Iris pigment epithelial cell (primary cell): Measurements from ENCODE around the genes C5AR2, MEIS3 and ODAD1.

GRCh38 chr19:47157027-47157940 is 26.6 kb downstream of the SAE1 start:
- RRBS, result no CpG with 5 or more reads among the region's 13 CpGs

DNA sequence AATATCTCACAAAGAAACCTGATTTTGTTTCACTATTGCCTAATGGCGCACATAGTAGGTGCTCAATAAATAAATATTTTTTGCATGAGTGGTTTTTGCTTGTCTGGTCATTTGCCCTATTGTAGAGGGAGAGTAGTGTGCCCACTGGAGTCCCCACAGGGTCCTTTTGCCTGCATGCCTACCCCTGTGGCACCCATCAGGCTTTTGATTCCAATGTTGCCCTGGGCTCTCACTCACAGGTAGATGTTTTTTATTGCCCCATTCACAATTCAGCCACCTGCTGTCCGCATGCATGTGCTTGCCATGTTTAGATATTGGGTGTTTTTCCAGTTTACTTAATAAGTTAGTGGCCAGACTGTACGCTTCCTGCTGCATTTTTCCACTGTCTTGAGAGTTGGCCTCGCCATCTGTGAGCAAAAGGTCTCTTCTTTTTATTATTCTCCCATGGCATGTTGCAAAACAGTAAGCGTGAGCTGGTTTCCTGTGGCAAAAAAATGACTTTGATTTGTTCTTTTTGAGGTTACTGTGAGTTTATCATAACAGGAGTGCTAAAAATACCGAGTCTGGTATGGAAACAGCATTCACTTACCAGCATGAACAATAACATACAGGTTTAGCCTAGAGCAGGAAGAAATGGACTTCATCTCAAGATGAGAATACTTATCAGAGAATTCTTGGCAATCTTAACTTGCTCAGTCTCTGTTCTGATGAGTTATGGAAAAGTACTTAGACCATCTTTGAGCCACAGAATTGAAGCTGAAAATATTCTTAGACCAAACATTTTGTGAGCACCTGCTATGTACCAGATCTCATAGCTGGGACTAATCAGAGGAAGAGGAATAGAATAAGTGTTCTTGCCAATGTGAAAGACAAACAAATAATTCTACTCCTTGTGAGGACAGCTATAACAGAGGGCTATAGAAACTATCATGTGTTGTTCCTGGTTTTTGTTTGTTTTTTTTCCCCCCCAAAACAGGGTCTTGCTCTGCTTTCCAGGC is 46.1 kb downstream of the SAE1 start:
- RRBS, result no CpG with 5 or more reads among the region's 6 CpGs

DNA sequence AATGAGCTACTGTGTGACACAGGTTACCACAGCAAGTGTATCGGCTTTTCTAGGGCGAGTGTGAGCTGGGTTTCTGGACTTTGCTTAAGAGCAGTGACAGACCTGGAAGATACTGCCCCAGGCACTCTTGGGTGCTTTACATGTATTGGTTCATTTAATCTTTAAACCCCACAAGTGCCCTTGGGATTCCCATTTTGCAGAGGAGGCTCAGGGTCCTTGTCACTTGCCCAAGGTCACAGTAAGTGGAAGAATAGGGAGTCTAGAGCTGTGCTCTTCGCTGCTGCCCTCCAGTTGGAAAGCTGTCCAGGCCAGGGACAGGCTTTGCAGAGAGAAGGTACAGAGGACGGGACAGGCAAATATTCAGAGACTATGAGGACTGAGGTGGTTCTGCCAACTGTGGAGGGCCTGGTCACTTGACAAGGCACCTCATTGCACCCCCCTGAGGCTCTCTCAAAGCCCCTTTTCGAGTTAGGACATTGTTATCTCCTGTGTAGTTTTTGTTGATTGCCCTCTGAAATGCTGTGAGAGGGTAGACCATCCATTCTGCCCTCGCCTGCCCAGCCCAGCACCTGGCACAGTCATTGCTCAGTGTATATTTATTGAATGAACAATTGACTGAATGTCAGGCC is 42.4 kb downstream of the BBC3 start:
- RRBS, result no CpG with 5 or more reads among the region's 6 CpGs

- RRBS, result no CpG with 5 or more reads among the region's 11 CpGs
Measured at GRCh38 chr19:47272636-47272923, 2.1 kb upstream of the INAFM1 start.

DNA sequence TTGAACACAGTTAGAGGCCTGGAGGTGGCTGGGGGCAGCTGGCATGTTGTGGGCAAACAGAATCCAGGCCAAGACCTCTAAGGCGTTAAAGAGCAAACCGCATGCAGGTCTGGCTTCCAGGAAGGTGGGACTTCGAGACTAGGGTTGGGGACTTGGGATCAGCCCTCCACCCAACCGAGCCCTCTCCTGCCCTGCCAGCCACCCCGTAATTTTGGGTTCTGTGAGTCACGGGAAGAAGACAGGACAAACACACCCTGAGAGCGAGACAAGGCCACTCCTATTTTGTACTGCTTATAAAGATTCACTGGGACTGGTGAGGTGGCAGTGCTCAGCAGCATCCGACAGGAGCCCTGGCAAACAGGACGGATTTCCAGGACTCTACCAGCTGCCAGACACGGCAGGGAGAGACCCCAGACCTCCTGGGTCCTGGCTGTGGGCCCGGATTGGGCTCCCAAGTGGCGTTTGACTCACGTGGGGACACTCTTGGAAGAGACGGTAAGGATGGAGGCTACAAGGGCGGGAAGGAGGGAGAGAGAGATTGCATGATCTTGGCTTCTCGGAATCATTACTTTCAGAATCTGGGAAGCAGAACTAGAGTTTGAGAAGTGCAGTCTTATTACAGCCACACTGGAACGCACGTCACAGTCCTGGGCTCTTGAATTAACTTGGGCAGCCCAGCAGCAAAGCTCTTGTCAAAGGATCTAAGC is at the start of gene C5AR2:
C5AR2 (plus strand) TSS at position 321 of the 707 bp plus-strand sequence.
- RRBS, result no CpG with 5 or more reads among the region's 18 CpGs

DNA sequence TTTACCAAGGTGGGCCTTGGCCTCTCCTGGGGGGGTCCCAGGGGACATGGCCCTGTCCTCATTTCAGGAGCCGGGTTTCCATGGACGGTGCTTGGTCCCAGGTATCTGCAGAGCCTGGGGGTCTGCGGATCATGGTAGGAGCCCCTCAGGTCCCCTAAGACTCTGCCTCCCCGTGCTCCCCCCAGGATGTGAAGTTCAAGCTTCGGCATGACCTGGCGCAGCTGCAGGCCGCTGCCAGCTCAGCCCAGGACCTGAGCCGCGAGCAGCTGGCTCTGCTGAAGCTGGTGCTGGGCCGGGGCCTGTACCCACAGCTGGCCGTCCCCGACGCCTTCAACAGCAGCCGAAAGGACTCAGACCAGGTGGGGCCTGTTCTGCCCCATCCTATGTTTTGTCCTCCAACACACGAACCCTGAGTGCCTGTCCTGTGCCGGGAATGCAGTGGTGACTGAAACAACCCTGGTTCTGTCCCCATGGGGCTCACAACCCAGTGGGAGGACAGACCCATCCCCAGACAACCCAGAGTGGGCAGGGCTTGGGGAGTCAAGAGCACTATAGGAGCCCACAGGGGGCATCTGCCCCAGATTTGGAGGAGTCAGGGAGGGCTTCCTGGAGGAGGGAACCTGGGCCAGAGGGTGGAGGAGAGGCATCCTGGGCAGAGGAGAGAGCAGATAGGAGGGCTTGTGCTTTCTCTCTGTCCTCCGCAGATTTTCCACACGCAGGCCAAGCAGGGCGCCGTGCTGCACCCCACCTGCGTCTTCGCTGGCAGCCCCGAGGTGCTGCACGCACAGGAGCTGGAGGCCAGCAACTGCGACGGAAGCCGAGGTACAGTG is 26.8 kb downstream of the DHX34 start:
- RRBS, result no CpG with 5 or more reads among the region's 27 CpGs

DNA sequence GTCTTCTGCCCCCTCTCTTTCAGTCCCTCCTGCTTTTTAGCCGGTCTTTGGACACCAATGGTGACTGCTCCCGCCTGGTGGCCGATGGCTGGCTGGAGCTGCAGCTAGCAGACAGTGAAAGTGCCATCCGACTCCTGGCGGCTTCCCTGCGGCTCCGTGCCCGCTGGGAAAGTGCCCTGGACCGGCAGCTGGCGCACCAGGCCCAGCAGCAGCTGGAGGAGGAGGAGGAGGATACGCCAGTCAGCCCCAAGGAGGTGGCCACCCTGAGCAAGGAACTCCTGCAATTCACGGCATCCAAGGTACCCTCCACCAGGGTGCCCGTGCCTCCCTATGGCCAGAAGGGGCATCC is 30.5 kb downstream of the DHX34 start:
- RRBS, result 65% methylated on average over 1 of the region's 13 CpGs

GRCh38 chr19:47382422-47382695 is 33.2 kb downstream of the DHX34 start:
- RRBS, result no CpG with 5 or more reads among the region's 6 CpGs

DNA sequence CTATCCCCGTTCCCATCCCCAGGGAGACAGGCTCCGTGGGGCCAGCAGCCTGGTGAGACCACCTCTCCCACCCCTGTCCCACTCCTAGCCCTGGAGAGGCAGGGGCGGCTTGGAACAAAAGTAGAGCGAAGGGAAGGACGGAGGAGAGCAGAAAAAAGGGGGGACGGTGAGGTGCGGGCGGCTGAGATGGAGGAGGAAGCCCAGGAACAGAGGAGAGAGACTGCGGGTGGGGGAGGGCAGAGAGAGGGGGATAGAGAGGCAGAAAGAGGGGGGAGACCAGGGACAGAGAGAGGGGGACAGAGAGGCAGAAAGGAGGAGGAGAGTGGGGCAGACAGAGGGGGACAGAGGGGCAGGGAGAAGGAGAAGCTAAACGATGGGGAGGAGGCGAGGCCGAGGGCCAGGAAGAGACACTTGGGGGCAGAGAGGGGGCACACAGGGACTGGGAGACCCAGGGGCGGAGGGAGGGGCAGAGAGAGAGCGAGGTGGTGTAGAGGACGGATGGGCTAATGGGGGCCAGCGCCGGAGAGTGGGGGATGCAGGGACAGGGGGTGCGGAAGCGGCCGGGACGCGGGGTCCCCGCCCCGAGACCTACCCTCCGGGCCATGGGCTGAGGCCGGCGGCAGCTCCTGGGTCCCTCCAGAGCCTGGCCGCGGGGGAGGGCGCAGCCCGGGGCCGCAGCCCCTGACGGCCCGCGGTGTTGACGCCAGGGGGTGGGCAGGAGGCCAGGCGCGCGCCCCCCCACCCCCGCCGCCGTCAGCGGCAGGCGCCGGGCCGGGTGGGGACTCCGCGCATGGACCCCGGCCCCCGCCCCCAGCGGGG is 640 bp downstream of the MEIS3 start:
- RRBS, result 1% methylated on average over 19 of the region's 51 CpGs

DNA sequence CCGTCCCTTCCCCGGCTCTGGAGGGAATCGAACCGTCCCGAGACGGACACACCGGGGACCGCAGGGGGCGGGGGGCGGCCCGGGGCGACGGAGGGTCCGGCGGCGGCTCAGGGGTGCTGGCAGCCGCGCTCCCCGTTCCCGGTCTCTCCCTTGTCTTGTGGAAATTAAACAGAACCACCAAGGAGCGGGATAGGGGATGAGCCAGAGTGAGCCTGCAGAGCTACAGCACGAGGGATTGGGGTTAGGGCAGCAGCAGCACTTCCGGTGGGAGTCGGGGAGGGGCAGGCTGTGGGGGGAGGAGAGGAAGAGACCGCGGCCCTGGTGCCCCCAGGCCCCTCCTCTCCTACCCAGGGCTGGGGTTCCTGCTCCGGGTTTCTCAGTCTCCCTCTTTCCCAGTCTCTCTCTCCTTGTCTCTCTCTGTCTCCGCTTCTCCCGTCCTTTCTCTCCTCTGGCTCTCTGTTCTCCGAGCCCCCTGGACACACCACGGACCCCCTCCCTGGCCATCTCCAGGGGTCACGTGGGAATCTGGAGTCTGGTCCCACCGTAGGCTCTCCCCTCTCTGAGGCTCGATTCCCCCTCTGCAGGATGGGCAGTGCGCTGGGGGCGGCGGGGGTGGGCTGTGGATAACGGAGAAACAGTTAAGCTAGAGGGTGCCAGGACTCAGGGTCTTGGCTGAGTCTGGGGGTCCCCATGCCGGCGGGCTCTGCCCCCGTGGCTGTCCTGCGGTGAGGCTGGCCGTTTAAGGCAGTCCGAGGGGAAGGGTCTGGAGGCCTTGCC is at the start of gene MEIS3:
MEIS3 (minus strand) TSS at position 148 of the 777 bp plus-strand sequence.
- RRBS, result 3% methylated on average over 14 of the region's 44 CpGs

DNA sequence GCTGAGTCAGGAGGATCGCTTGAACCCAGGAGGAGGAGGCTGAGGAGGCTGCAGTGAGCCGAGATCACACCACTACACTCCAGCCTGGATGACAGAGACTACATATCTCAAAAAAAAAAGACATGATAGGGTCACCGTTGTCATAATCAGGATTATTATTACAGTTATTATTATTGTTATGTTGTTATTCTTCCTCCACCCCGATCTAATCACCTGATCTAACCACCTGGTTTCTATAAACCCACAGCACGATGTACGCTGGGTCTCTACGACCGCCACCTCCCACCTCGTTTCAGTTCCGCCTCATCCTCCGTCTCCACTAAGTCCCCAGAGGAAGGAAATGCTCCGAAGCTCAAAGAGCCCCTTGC is 15.8 kb upstream of the MEIS3 start:
- RRBS, result no CpG with 5 or more reads among the region's 12 CpGs

DNA sequence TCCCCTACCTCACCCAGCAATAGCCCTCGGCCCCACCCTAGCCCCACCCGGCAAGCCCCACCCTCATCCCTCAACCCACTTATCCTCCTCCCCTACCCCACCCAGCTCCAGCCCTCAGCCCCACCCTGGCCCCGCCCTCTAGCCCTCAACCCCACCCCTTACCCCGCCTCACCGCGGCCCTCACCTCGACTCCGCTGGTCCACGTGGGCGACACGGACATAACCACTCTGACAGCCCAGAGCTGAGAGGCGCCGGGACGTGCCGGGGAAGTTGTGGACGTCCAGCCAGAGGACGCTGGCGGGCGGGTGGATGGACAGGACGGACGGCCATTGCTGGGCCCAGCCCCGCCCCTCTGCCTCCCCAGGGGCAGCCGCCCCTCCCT is 3.9 kb downstream of the KPTN start:
- RRBS, result no CpG with 5 or more reads among the region's 23 CpGs

GRCh38 chr19:47509313-47509896 is 5.5 kb downstream of the NAPA start:
- RRBS, result no CpG with 5 or more reads among the region's 20 CpGs

DNA sequence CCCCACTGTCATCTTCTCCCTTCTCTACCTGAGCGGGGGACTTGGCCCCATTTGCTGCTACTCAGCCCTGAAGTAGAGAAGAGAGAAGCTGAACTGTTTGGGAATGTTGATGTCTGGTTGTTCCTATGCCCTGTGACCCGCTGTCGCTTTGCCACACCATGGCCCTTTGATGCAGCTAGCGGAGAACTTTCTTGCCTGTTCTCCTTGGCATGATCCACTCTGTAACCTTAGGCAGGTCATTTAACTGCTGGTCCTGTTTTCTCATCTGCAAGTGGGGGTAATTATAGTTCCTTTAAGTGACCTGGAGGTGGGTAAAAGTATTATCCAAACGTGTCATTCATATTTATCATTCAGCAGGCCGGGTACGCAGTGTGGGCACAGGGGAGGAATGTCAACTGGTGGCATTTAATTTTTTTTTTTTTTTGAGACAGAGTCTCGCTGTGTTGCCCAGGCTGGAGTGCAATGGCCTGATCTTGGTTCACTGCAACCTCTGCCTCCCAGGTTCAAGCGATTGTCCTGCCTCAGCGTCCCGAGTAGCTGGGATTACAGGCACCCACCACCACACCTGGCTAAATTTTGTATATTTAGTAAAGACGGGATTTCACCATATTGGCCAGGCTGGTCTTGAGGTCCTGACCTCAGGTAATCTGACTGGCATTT is 2.7 kb downstream of the BICRA start:
- RRBS, result no CpG with 5 or more reads among the region's 12 CpGs

GRCh38 chr19:47658577-47659338 is 49.8 kb downstream of the BICRA start:
- RRBS, result no CpG with 5 or more reads among the region's 19 CpGs

- RRBS, result no CpG with 5 or more reads among the region's 3 CpGs
Measured at GRCh38 chr19:47733062-47733432, 12.3 kb upstream of the NOP53 start.

DNA sequence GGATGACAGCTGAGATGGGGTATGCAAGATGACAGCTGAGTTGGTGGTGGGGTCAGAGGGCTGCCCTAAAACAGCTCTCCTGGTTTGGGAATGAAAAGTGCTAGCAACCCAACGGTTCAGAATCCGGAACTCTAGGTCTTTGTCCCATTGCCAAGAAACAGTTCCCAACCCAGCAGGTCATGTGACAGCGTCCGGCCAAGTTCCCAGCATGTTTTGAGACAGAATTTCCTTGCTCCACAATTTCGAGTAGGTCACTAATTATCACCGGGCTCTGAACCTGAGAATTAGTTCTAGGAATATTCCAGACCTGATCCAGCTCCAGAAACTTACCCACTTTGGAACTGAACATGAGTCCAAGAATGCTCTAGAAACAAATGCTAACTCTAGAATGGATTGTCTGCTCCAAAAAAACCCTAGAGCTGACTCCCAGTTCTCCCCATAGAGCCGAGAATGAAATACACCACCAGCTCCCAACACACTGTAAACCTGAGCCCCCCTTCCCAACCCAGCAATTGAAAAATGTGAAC is 3.5 kb downstream of the SELENOW start:
- RRBS, result 29% methylated on average over 3 of the region's 7 CpGs

- RRBS, result no CpG with 5 or more reads among the region's 7 CpGs
Measured at GRCh38 chr19:48111249-48111621, 618 bp upstream of the PLA2G4C start.

- RRBS, result 58% methylated on average over 5 of the region's 80 CpGs
Measured at GRCh38 chr19:48195022-48196361, 25.0 kb downstream of the ZSWIM9 start.

GRCh38 chr19:48321776-48322400 is at the start of gene ODAD1:
TSS of gene ODAD1 (minus strand) at chr19:48321971.
- RRBS, result 1% methylated on average over 25 of the region's 49 CpGs